ENCODE data around the genes HOXC12 and HOXC9.

DNA sequence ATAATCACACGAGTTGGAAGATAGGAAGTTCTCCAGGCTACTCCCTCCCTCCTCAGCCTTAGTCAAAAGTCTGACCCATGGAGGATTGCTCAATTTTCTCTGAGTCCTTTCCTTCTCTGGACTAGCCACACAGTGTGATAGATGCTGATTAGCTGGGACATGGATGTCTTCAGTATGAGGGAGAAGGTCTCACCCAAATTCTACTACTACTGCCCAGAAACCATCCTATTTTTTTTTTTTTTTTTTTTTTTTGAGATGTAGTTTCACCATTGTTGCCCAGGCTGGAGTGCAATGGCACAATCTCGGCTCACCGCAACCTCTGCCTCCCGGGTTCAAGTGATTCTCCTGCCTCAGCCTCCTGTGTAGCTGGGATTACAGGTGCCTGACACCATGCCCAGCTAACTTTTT is 14.5 kb upstream of the SP1 start:
- PRO-cap = no peak
CAGE:
- cytosol, long polyA plus RNA = no peak
- long polyA plus RNA = no peak
- nucleus, long polyA plus RNA = no peak

- PRO-cap = unidirectional peak, minus-strand start at chr12:53379427
CAGE:
- cytosol, long polyA plus RNA = no peak
- long polyA plus RNA = no peak
- nucleus, long polyA plus RNA = no peak
Observed at GRCh38 chr12:53379024-53379799, 764 bp upstream of the SP1 start.

DNA sequence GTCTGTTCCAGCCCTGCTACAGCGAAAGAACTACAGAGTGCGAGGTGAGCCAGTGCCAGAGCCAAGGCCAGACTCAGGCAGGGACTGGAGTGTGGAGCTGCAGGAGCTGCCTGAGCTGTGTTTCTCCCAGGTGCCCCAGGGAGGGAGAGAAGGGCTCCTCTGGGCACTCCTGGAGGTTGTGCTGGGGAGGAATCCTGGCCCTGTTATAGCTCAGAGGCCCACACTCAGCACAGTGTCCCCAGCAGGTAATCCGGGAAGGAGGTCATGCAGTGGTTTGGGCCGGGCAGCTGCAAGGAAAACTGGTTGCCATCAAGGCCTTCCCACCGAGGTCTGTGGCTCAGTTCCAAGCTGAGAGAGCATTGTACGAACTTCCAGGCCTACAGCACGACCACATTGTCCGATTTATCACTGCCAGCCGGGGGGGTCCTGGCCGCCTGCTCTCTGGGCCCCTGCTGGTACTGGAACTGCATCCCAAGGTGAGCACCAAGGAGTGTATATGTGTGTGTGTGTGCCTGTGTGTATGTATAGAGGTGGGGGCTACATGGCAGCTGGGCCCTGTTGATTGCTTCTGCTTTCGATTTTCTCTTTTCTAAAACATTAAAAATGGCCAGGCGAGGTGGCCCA is 1.9 kb downstream of the AMHR2 start:
- PRO-cap = no peak
CAGE:
- cytosol, long polyA plus RNA = no peak
- long polyA plus RNA = no peak
- nucleus, long polyA plus RNA = no peak

- PRO-cap = no peak
CAGE:
- cytosol, long polyA plus RNA = start-site peak on the plus strand at chr12:53443651-53443768, 365 and 298 reads in 2 replicates
- long polyA plus RNA = no peak
- nucleus, long polyA plus RNA = start-site peak on the plus strand at chr12:53443651-53443768, 173 and 144 reads in 2 replicates
Observed at GRCh38 chr12:53443474-53443884, 1.9 kb downstream of the PRR13 start.

DNA sequence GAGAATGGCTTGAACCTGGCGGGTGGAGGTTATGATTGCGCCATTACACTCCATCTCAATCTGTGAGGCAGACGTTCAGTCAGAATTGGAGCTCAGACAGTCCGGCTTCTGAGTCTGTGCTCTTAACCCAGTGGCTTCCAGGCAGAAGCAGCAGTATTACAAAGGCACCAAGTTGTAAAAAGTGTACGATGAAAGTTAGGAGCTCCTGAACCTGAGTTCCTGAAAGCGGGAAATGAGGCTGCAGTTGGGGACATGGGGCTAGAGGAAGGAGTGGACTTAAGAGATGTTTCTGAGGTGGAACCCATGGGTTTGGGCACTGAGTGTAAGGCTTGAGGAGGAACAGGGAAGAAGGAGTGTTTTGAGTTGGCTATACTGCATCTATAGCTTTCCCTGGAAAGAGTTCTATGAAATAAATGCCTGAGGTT is 4.3 kb upstream of the PCBP2 start:
- PRO-cap = no peak
CAGE:
- cytosol, long polyA plus RNA = no peak
- long polyA plus RNA = no peak
- nucleus, long polyA plus RNA = no peak

DNA sequence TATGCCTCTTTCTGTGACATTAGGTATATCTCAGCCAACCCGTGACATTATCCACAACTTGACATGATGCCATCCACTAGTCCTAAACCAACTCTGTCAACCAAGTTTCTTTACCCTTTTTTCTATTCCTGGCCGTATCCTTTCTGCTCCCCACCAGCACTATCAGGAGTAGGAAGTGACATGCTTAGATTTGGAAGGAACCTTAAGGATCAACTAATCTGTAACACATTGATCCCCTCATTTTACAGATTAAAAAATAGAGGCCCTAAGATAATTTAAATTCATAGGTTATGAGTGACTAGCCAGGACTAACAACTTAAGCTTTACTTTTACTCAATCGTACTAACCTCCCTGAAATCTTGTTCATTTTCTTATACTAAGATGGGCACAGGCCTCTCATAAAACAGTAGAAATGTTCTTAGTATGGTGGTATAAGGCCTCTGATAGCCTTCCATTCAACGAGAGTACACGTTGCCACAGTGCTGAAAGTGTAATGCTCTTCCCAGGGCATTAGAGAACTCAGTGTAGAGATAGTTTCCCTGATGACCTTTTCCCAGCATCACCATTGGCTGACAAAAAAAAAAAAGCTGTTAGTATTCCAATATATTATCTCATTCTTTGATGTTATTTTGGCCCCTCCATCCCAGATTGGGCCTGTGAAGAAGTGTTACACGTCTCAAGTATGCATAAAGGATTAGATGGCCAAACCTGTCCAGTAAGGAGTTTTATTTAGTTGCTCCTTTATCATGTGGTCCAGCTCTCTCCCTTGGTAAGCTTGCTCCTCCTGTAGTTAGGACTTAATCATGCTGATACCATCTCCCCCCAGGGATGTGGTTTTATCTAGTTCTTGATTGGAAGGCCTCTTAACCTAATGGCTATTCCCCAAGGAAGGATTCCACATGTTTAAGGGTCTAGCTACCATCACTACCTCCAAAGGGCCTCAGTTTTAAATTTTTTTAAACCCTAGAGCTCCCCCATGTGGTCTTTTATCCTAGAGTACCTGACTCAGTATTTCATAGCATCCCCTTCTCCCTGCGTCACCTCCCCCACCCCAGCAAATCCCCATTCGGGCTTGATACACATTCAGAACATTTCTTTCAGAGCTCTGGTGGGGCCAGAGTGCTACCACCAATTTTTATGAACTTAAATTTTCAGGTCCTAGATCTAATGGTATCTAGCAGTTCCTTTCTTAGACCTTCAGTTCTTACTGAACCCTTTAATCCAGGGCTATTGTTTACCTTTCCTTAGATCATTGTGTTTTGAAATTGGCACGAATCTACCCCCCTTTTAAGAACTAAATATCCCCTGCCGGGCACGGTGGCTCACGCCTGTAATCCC is 22.7 kb downstream of the MAP3K12 start:
- PRO-cap = no peak
CAGE:
- cytosol, long polyA plus RNA = no peak
- long polyA plus RNA = no peak
- nucleus, long polyA plus RNA = no peak

GRCh38 chr12:53482122-53483221 is 16.8 kb downstream of the MAP3K12 start:
- PRO-cap = no peak
CAGE:
- cytosol, long polyA plus RNA = no peak
- long polyA plus RNA = no peak
- nucleus, long polyA plus RNA = no peak

DNA sequence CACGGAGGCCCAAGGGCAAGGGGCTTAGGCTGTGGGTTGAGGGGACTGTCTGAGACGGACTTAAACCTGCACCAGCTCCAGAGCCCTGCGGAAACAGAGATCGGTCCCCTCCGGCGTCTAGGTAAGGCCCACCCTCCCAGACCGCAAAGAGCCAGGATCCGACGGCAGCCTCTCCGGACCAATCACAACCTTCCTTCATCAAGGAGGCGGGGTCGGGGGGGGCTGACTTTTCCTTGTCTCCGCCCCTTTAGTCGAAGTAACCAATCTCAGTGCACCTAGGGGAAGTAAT is 560 bp upstream of the TARBP2 start:
- PRO-cap = bidirectional peak, plus-strand start outside the sequence, minus-strand start at position 95 of the sequence
CAGE:
- cytosol, long polyA plus RNA = no peak
- long polyA plus RNA = no peak
- nucleus, long polyA plus RNA = no peak

GRCh38 chr12:53658677-53659414 is 17.0 kb downstream of the ATP5MC2 start:
- PRO-cap = no peak
CAGE:
- cytosol, long polyA plus RNA = no peak
- long polyA plus RNA = no peak
- nucleus, long polyA plus RNA = no peak

GRCh38 chr12:53664915-53665703 is 10.8 kb downstream of the ATP5MC2 start:
- PRO-cap = no peak
CAGE:
- cytosol, long polyA plus RNA = no peak
- long polyA plus RNA = no peak
- nucleus, long polyA plus RNA = no peak

GRCh38 chr12:53696083-53696739 is 20.3 kb upstream of the ATP5MC2 start:
- PRO-cap = no peak
CAGE:
- cytosol, long polyA plus RNA = no peak
- long polyA plus RNA = no peak
- nucleus, long polyA plus RNA = no peak

GRCh38 chr12:53726354-53726703 is 923 bp downstream of the CALCOCO1 start:
- PRO-cap = no peak
CAGE:
- cytosol, long polyA plus RNA = no peak
- long polyA plus RNA = no peak
- nucleus, long polyA plus RNA = no peak

GRCh38 chr12:53751841-53752464 is 24.7 kb upstream of the CALCOCO1 start:
- PRO-cap = no peak
CAGE:
- cytosol, long polyA plus RNA = no peak
- long polyA plus RNA = no peak
- nucleus, long polyA plus RNA = no peak

DNA sequence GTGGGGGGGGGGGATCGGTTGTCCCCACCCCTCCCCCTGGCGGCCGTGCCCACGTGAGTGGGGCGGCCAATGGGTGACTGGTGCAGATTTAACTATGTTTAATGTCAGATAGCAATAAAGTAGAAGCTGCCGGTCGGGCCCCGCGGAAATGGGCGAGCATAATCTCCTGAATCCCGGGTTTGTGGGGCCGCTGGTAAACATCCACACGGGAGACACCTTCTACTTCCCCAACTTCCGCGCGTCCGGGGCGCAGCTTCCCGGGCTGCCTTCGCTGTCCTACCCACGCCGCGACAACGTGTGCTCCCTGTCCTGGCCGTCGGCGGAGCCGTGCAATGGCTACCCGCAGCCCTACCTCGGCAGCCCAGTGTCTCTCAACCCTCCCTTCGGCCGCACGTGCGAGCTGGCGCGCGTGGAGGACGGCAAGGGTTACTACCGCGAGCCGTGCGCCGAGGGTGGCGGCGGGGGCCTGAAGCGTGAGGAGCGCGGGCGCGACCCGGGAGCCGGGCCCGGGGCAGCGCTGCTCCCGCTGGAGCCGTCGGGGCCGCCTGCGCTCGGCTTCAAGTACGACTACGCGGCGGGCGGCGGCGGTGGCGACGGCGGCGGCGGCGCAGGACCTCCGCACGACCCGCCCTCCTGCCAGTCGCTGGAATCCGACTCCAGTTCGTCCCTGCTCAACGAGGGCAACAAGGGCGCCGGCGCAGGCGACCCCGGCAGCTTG is at the start of gene HOXC12:
Gene HOXC12 (plus strand): TSS at position 122 of the 718 bp plus-strand sequence.
- PRO-cap = unidirectional peak, plus-strand start at position 122 of the sequence
CAGE:
- cytosol, long polyA plus RNA = no peak
- long polyA plus RNA = no peak
- nucleus, long polyA plus RNA = no peak

DNA sequence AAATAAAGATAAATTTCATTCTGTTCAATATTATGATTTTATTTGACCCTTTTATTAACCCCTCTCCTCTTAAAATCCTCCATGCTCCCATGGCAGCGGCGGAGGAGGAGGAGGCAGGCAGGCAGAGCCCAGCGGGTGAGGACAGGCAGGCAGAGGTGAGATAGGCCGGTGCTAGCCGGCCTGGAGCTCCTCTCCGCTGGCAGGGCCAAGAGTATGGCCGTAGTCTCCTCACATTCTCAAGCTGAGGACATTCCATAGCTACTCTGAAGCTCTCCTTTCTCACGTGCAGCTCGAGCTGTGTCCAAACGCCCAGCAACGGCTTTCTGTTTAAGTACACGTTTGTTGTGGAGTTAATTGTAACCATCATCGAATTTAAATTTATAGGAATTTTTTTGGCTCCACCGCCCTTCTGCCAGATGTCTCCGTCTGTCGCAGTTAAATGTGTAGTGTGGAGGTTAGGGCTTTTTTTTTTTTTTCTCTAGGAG is 3.5 kb downstream of the HOXC11 start:
- PRO-cap = no peak
CAGE:
- cytosol, long polyA plus RNA = no peak
- long polyA plus RNA = no peak
- nucleus, long polyA plus RNA = no peak

DNA sequence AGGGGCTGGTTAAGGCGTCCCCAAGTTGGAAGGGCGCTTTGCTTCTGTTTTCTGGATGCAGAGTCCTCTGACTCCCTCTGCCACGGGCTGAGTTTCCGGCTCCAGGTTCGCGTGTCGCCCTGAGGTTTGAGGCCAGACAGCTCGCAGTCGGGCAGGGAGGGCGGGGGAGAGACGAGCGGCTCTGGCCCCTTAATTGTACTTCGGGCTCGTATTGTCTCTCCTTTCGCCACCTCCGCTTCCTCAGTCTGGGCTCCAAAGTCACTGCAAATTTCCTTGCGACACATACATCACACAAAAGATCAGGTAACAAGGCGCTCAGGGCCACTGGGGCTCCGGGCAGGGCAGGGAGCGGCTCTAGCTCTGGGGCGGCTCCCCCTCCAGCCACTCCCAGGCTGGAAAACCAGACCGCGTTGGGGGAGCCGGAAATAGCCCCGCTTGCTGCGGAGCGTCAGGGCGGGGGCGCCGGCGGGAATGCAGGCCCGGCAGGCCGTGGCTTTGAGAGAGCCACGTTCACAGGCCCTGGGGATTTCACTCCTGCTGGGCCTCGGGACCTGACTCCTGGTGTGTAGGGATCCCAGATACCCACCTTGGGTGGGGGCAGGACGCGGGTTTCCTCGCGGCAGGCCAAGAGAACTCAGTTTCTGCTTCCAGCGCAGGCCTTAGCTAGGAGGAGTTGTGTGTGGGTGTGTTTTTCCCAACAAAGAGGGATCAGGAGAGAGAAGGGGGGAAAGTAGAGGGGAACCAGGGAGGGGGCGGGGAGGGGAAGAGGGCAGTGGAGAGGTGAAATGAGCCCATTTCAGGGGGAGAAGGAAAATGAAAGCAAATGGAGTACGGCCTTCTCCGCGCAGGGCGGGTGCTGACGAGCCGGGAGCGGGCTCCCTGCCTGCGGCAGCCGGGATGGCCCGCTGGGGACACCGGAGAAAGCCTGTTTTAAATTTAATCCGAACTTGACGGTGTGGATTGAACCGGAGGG is 4.4 kb upstream of the HOXC9 start:
- PRO-cap = no peak
CAGE:
- cytosol, long polyA plus RNA = no peak
- long polyA plus RNA = no peak
- nucleus, long polyA plus RNA = no peak

DNA sequence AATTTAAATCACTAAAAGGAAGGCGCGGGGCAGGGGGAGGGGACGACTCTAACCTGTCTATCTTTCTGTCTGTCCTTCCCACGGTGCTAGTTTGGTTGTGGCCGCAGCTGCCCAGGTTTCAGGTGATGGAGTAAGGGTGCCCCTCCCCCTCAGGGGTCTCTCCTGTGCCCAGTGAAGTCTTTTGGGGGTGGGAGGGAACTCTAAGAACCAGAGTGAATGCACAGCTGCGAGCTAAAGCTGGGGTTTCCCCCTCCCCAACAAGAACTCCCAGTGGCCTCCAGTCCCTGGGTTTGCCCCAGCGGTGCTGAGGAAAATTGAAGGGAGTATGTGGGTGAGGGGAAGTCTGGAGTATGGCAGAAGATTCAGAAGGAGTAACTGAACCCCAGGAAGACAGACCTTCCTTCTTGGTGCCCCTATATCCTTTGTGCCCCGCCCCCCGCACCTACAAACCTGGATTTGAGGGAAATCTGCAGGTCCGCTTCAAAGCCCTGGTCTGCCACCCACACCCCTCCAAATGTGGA is 3.7 kb upstream of the HOXC9 start:
- PRO-cap = no peak
CAGE:
- cytosol, long polyA plus RNA = no peak
- long polyA plus RNA = no peak
- nucleus, long polyA plus RNA = no peak

DNA sequence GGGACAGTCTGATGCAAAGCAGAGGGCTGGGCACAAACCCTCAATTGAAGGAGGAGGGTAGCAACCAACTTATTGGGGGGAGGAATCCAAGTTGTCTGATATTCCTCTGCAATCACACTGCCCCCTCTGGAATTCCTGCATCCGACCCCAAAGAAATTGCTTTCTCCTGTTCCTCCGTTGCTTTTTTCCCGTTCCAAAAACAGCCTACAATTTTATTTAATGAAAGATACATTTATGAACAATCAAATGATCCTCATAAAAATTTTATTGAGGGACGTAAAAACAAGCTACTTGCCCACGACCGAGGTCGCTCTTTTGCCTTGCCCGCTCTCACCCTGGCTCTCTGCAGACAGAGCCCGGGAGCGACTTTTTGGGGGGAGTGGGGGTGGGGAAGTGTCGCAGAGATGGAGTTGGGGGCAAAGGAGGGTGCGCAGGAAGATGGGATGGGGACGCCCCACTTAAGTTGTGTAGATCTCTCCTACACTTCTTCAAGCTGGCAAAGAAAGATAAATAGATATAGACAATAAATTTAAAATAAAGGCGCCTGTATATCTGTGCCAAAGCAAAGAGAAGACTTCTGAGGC is 1.1 kb upstream of the HOXC9 start:
- PRO-cap = no peak
CAGE:
- cytosol, long polyA plus RNA = no peak
- long polyA plus RNA = no peak
- nucleus, long polyA plus RNA = no peak

DNA sequence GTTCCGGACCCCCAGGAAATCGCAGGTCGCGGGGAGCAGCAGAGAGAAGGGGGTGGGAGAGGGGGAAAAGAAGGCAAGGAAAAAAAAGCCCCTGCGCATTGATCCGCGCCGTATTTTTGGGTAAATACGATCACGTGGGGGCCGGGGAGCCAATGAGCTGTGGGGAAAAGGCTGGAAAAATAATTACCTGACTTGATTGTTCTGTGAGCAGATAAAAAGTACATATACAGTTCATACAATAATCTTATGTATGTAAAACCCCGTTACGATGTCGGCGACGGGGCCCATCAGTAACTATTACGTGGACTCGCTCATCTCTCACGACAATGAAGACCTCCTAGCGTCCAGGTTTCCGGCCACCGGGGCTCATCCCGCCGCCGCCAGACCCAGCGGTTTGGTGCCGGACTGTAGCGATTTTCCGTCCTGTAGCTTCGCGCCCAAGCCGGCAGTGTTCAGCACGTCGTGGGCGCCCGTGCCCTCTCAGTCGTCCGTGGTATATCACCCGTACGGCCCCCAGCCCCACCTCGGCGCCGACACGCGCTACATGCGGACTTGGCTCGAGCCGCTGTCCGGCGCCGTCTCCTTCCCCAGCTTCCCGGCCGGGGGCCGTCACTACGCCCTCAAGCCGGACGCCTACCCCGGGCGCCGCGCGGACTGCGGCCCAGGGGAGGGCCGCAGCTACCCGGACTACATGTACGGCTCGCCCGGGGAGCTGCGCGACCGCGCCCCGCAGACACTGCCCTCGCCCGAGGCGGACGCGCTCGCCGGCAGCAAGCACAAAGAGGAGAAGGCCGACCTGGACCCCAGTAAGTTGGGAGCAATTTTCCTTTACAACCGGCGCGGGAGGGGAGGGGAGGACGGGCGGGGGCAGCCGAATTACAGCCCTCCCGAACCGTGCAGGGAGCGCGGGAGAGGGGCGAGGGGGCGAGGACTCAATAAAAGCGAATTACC is at the start of gene HOXC9:
Gene HOXC9 (plus strand): TSS at position 241 of the 951 bp plus-strand sequence.
- PRO-cap = no peak
CAGE:
- cytosol, long polyA plus RNA = no peak
- long polyA plus RNA = start-site peak on the minus strand centred at position 114 of the sequence, 45 bp wide, 9 and 23 reads in 2 replicates
- nucleus, long polyA plus RNA = no peak

DNA sequence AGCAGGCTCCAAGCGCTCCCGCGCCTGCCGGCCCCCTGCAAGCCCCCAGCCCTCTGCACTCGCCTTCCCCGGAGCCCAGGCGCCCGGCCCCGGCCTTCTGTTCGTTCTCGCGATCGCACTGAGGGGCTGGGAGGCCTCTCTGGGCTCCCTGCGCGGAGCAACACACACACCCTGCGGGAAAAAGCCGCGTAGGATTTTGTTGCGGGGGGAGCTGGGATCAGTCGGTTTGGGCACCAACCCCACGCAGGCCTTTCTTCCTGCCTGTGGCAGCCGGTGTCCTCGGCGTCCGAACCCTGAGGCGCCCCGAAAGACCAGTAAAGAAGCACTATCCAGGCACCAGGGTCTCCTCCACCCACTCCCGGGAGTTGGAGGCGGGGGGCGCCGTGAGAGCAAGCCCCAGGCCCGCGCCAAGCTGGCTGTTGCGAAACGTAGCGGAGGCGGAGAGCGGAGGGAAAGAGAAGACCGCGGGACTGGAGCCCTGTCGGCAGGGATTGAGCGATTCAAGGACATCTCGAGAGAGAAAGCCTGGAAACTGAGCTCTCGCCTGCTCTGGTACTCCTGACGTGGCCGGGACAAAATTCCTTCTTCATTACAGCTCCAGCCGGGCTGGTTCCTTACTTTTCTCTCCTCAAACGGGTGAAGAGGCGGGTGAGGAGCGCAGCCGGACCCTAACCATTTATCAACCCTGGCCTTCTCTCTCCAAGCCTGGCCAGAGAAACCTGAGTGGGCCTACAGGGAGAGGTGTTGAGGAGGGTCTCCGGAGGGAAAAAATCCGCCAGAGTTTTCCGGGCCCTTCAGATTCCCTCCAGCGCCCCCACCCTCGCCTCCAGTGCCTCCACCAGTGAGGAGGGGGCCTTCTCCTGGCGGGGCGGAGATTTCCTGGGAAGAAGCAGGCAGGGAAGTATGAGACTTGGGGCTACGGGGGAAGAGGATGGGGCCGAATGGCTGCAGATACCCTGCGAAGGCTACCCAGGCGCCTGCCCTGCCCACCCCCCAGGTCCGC is 1.7 kb upstream of the HOXC5 start:
- PRO-cap = no peak
CAGE:
- cytosol, long polyA plus RNA = no peak
- long polyA plus RNA = no peak
- nucleus, long polyA plus RNA = no peak